ENCODE measurements around a stretch of chr10.

GRCh38 chr10:30858631-30859071, 173.0 kb downstream of the ZNF438 start:
- PRO-cap = no peak
- RAMPAGE, long total RNA = no peak

DNA sequence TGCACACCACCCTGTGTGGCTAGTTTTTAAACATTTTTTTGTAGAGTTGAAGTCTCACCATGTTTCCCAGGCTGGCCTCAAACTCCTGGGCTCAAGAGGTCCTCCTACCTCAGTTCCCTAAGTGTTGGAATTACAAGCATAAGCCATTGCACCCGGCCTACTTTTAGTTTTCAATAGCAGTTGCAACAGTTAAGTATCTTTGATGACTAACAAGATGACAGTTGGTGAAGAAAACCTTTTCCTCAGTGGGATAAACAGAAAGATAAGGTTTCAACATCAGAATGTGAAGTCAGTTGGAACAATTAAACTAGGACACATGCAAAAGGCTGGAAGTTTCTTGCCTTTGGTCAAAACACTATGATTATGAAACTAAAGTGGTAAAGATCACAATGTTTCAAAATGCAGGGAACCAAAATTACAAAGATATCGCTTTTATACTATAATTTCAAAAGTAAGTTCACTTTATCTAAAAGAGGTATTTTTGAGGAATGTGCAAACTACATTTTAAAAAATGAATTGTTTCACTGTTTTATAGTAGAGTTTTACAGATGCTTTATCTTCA, 169.1 kb downstream of the ZNF438 start:
- PRO-cap = no peak
- RAMPAGE, long total RNA = no peak

DNA sequence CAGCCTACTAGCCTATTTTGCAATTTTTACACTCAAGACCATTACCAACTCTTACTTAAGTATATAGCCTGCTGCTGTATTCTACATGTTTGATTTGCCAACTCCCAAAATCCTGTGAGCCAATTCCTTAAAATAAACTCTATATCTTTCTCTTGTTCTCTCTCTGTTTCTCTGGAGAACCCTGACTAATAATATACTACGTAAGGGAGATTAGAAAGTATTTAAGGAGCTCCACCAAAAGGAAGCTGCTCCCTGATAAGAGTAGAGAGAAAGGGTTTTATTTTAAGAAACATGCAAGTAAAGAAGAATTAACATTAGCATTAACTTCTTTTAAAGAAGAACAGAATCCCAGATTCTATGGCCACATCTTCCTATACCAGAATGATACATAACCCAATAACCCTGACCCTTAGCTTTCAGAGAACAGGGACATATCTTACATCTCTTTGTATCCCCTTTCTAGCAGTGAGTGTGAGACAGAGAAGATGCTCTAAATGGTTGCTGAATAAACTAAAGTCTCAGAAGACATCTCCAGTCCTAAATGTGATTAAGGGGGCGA, 42.5 kb downstream of the ZNF438 start:
- PRO-cap = no peak
- RAMPAGE, long total RNA = no peak

DNA sequence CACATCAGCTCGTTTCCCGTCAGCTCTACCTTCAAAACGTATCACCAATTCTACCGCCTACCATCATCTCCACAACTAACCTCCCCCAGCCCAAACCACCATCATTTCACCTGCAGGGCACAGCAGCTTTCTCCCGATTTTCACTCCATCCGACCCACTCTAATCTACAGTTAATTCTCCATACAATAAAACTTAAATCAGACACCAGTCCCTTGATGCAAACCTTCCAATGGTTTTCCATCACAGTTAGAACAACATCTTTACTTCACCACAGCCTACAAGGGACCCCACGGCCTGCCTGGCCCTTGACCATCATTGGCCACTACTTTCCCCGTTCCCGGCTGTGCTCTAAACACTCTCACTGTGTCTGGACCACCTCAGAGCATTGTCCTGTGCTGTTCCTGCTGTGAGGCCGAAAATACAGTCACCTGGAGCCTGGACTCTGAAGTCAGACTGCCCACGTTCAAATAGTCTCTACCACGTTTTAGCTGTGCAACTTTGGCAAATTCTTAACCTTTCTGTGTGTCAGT, 2.1 kb downstream of the ZNF438 start:
- PRO-cap = no peak
- RAMPAGE, long total RNA = no peak

GRCh38 chr10:31051427-31052310, 20.0 kb upstream of the ZNF438 start:
- PRO-cap = no peak
- RAMPAGE, long total RNA = no peak

GRCh38 chr10:31134897-31135114, 103.1 kb upstream of the ZNF438 start:
- PRO-cap = no peak
- RAMPAGE, long total RNA = no peak

DNA sequence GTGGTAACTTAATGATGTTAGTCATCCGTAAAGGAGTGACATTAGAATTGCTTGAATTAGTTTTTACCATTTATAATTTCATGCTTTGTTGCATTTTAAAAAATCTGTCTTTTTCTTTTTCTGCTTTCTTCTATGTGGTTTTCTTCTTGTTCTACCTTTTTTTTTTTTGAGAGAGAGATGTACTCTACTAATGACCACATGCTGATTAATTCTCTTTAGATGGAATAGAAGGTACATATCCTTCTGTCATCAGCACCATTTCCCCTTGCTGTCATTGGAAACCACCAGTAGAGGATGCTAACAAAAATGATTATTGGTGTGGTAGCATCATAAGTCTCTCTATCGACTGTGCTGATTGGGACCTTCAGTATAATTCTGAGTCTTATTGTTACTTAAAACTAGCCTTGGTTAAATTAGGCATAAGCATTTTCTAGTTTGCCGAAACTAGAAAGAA, 3.6 kb downstream of the ZEB1 start:
- PRO-cap = no peak
- RAMPAGE, long total RNA = no peak

DNA sequence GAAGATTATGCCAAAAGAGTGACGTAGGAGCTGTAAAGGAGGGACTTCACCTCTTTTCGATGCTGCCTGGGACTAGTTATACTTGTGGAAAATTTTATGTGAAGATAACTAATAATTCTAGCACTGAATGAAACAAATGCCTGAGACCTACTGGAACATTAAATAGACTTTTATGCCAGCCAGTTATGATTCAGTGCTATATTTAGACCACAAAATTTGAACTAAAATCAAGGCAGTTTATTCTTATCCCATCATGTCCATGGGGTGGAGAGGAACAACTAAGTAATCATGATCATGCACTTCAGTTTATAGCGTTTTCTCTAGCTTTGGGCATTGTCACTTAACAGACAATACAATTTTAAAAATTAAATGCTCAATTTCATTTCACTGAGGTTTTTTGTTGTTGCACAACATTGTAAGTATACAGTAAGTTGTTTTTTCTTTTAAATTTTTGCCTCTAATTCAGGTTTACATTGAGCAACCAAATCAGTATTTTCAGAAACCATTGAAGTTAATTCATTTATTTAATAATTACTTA, 76.7 kb downstream of the ZEB1 start:
- PRO-cap = no peak
- RAMPAGE, long total RNA = no peak

GRCh38 chr10:31587203-31587478, 268.1 kb downstream of the ZEB1 start:
- PRO-cap = no peak
- RAMPAGE, long total RNA = no peak

- PRO-cap = no peak
- RAMPAGE, long total RNA = no peak
Observed at GRCh38 chr10:31589965-31590318, 270.9 kb downstream of the ZEB1 start.

DNA sequence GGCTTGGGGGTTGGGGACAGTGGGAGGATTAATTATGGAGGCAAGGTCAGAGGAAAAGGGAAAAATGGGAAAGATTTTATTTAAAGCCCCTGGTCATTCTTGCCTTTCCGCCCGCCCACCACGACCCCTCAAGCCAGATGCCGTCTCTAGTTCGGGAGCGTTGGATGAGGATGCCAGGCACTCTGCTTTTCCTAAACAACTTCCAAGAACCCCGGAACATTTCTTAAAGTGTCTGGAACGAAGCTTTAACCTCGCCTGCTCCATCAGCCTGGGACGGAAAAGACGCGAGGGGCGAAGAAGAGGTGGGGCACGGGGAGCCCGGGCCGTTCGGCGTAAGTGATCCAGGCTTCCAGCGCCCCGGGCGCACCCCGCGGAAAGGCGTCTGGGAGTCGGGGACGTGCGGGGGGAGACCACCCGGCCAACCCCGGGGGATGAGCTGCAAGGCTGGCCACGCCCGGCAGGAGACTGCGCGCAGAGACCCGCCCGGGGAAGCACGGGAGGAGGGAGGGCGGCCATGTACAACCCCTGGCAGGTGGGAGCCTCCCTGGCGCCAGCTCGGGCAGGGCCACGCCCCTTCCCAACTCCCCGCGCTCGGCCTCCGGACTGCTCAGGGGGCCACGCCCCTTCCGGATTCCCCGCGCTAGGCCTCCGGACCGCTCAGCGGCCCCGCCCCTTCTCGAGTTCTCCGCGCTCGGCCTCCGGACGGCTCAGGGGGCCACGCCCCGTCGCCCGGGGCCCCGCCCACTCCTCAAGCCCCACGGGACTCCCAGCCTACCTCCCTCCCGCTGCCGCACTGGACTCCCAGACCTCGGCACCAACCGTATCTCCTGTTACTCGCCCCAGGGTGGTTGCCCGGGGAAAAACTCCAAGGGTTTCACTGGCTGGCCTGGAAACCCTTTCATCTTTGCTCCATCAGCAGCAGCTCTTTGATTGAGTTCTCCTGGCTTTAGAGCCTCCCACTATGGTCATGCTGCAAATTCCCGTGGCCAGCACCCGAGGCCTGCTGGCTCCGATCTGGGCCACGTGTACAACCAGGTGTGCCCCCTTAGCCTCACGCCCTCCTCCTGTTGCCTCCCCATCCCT, 284.3 kb downstream of the ZEB1 start:
- PRO-cap = no peak
- RAMPAGE, long total RNA = no peak

DNA sequence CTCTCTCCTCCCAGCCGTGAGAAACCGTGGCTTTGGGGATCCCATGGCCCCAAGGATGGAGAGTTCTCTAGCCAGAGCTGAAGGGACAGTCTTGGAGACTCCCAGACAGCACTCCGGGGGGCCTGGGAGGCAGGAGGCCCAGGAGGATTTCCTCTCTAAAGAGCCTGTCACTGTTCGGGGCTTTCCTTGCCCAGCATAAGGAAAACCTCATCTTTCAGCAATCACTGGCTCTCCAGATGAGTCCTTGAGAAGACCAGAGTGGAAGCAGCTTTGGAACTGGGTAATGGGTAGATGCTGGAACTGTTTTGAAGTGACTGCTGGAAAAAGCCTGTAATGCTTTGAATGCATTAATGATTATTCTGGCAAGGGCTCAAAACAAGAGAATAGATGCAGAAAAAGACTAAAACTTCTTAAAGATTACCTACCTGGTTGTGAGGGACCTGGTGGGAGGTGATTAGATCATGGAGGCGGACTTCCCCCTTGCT, 226.9 kb downstream of the ARHGAP12 start:
- PRO-cap = no peak
- RAMPAGE, long total RNA = no peak

DNA sequence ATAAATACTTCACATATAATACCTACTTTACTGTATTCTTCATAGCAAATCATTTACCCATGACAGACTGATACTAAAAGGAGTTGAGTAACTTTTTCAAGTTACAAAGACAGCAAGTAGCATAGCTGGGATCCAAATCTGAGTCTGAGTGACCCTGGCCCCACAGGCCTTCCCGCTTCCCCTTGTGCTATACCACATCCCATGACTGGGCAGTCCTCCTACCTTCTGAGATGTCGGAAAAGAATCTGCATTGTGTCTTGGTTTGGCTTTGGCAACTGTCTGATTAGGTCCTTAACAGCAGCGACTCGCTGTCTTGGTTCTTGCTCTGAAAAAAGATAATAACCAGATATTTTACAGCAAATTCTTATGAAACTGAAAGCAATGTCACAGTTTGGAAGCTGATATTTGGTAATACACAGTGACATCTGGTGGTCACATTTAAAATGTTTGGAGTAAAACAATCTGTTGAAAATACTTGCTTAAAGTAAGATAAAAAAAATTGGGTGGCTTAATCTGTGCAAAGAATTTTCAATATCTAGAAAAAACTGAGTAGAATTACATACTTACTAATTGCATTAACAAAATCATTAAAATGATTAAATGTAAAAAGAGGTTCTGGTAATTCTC, 120.1 kb downstream of the ARHGAP12 start:
- PRO-cap = no peak
- RAMPAGE, long total RNA = no peak

GRCh38 chr10:31947651-31948042, 19.0 kb upstream of the ARHGAP12 start:
- PRO-cap = no peak
- RAMPAGE, long total RNA = no peak

DNA sequence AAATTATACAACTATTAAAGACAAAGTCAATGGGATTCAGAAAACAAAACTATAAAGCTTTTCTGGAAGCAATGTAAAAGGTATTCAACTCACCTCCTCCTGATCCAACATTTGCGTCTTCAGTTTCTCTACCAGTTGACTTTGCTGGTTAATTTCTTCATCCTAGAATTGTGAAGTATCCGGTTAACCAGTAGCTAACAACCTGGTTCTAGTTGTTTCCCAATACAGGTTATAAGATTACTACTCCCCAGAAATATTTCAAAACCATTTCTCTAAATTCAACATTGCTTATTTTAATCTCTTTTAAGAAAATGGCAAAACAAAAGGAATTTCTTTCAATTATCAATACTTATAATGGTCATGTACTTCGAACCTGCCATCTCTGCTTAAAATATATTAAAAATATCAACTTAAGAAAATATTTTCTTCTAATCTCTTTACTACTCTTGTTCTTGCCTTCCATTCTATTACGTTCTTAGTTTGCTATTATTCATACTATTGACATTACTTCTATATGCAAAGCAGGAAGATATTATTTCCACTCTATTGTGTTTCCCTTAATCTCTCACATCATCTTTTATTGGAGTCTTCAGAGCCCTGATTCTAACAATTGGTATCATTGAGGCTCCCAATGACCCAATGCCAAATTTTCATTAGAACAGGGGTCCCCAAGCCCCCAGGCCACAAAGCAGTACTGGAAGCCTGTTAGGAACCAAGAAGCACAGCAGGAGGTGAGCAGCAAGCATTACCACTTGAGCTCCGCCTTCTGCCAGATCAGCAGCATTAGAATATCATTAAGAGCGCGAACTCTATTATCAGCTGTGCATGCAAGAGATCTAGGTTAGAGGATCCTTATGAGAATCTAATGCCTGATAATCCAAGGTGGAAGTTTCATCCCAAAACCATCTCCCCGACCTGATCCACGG, 23.3 kb downstream of the KIF5B start:
- PRO-cap = no peak
- RAMPAGE, long total RNA = no peak

- PRO-cap = no peak
- RAMPAGE, long total RNA = no peak
Observed at GRCh38 chr10:32268637-32269016, 78.3 kb downstream of the EPC1 start.

GRCh38 chr10:32337288-32337716, 9.7 kb downstream of the EPC1 start:
- PRO-cap = no peak
- RAMPAGE, long total RNA = no peak

DNA sequence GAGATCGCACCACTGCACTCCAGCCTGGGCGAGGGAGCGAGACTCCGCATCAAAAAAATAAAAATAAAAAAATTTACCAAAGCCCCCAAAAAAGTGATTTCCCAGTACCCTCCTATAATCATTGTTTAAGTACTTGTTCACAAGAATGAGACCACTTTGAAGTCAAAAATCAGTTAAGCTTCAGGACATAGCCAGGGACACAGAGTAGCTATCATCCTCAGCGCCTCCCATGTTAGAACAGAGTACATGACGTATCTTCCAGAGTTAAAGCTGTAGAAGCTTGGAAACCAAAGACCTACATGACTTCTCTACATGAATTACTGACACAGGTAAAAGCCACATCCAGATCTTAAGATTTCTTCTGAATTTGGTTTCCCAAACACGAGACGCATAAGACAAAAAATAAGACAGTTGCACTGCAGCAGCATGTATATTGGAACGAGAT, 10.0 kb upstream of the EPC1 start:
- PRO-cap = no peak
- RAMPAGE, long total RNA = no peak

DNA sequence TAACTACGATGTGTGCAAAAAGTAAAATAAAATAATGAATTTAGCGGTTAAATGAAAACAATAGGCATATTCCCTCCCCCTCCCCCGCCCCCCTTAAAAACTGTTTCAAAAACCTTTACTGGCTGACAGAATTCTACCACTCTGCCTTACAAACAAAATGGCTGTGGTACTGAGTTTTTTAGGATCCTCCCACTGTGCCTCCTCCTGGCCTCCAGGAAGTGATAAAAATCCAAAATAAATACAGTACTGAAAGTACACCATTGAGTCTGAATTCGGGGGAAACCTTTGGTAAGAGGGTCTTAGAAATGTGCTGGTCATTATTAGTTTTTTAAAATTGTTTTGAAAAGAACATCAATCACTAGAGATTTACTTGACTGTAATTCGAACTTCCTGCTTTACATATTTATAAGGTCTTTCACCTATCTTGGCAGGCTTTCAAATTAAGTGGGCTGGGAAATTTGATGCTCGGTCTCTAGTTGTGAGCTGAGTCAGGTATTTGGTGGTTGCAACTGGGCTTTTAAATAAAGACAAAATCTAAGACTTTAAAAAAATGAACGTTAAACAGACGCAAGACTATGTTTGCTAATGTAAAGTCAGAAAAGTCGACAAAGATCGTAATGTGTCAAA, 32.5 kb upstream of the EPC1 start:
- PRO-cap = bidirectional peak, plus-strand start at position 475 of the sequence, minus-strand start at position 143 of the sequence
- RAMPAGE, long total RNA = no peak

DNA sequence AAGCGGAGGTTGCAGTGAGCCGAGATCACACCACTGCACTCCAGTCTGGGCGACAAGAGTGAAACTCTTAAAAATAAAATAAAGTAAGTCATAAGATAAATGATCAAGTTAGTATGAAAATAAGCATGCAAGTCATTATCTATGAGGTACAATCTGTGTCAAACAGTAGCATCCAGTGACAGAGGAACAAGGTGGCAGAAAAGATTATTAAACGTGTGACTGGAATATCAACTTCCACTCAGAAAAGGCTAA, 30.4 kb downstream of the ITGB1 start:
- PRO-cap = no peak
- RAMPAGE, long total RNA = no peak

Data from OCI-LY7 (cell line).